Measurements from ENCODE around the gene SUCLG2.

- PRO-cap: no peak
Measured at GRCh38 chr3:67648124-67648681, 6.2 kb downstream of the SUCLG2 start.

- PRO-cap: bidirectional peak, plus-strand start at chr3:67654585, minus-strand start at chr3:67654617
Measured at GRCh38 chr3:67654496-67655172, at the start of gene SUCLG2. TSS of gene SUCLG2 (minus strand) at chr3:67654612.

- PRO-cap: no peak
Measured at GRCh38 chr3:69084176-69084651, 523 bp upstream of the ARL6IP5 start.

- PRO-cap: no peak
Measured at GRCh38 chr3:69087437-69087804, 2.7 kb downstream of the ARL6IP5 start.

- PRO-cap: no peak
Measured at GRCh38 chr3:69744376-69744575, 5.0 kb downstream of the MITF start.

GRCh38 chr3:70889590-70890007, 577.2 kb upstream of the MDFIC2 start:
- PRO-cap: no peak

DNA sequence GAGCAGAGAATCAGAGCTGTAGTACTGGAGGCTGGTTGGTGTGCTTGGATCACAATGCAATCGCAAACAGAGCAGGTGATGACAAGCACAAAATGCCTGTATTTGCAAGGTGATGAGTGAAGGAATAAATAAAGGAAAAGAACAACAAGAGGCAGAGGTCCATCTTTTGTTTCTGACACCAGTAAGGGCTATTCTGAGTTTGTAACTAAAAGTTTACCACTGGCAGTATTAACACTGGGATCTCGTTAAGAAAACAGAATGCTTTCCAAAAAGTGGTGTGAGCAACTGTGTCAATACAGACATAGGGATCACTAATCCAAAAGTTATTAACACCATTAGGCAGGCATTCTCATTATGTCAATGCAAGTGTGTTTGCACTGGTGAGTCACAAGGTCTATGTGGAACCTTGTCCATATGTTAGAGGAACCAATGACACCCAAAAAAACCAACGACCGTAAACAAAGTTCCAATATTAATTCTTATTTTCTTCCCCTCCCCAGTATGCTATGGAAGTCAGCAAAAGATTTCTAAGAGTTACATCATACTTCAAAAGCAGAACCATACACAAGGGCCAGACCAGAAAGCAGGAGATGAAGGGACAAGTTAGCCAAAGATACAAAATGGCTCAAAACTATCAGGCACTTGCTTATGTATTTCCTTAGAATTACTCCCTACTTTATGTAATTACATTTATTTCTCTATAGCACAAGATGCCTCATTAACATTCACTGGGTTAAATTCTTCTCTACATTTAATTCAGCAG, 556.5 kb downstream of the FOXP1 start:
- PRO-cap: no peak

DNA sequence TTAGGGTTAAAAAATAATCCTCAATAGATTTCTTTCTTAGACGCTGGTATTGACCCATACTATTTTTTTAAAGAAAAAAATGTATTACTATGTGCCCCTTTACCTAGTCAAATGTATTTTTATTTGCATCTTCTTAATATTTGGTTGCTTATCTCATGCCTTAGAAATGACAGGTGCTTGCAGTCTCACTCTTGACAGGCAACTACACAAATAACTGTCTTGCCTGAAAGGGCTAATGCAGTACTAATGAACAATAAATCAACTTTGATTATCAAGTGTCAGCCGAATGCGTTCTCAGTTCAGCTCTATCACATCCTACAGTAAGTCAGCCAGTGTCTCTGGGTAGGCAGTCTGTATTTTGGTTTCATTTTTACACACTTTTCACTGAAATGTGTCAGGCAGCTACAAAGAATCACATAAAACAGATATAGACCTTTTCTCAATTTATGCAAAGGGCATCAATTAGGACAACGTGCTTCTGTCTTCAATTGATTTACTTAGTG, 520.7 kb downstream of the FOXP1 start:
- PRO-cap: no peak

- PRO-cap: unidirectional peak, minus-strand start at chr3:71064441; unidirectional peak, minus-strand start at chr3:71064525
Measured at GRCh38 chr3:71064378-71064655, 519.2 kb downstream of the FOXP1 start.

GRCh38 chr3:71109408-71110290, 473.9 kb downstream of the FOXP1 start:
- PRO-cap: no peak

DNA sequence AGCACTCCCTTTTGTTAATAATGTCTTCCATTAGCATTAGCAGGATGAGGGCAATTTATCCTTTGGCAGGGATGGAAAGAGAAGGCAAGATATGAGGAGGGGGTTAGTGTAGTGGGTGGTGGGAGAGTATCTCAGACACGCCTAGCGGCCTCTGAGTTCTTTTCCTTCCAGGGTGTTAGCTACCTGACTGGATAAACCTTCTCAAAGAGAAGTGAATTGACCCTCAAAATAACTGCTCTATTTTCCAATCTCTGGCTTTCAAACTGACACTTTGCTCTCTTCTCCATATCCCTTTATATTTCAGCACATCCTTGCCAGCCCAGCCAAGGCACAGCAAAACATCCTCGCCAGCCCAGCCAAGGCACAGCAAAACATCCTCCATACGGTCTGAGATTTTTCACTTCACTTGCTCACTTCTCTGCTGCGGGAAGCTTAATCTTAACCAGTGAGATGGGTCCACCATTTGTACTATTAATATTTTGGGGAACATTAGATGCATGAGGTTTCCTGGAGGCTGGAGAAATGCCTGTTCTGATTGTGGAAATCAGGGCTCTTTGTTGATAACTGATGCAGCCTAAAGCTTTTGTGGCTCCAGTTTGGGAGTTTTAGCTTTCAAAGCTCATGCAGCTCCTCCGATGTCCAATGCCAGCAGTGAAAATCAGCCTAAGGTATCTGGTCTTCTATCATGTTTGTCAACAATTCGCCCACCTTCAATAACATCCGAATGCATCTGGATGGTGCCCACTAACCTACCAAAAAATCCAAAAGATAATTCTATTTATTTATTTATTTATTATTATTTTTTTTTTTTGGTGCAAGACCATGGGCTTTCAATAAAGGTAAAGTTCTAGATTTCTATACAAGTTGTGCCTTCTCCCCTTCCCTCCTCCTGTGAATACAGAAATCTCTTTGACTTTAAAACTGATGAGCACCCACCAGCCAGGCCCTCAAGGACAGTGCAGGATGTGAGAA, 446.2 kb downstream of the FOXP1 start:
- PRO-cap: no peak

DNA sequence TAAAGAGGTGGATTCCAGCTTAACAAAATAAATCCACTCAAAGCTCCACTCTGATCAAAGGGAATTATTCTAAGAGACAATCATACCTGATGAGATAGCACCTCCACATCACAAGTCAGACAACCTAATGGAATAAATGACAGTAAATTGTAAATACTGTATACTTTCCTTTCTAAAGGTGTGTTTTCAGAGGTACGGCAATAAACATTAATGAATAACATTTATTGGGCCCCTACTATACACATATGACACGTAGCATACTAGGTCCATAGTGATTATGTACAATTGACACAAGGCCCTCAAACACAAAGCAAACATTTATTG, 429.9 kb downstream of the FOXP1 start:
- PRO-cap: no peak

DNA sequence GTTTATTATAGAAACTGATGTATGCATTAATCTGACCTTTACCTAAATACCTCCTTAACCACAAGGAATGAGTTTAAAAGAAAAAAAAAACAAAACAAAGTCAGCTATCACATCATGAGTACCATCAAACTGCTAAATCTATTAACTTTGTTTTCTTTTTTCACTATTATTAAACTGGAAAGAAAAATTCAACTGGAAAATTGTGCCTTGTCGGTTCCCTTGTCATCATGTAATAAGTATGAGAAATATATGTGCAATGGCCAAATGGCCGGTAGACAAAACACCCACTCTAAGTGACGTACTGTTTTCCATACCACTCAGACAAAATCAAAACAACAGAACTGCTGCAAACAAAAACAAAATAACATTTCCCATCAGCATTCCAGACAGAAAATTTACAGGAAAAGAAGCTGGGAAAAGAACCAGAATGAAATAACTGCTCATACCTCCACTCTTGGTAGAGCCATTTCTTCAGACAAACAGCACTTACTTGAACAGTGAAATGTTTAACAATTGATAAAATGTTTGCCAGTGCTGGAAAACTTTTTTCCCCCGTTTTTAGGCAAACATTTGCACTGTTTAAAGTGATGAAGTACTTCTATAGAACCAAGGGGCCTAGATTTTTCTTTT, 415.2 kb downstream of the FOXP1 start:
- PRO-cap: no peak

GRCh38 chr3:71226480-71227311, 356.8 kb downstream of the FOXP1 start:
- PRO-cap: no peak

- PRO-cap: no peak
Measured at GRCh38 chr3:71247060-71248043, 336.2 kb downstream of the FOXP1 start.

GRCh38 chr3:71290443-71290910, 293.1 kb downstream of the FOXP1 start:
- PRO-cap: no peak

GRCh38 chr3:71372291-71372810, 211.2 kb downstream of the FOXP1 start:
- PRO-cap: no peak

GRCh38 chr3:71372877-71373589, 210.5 kb downstream of the FOXP1 start:
- PRO-cap: no peak

DNA sequence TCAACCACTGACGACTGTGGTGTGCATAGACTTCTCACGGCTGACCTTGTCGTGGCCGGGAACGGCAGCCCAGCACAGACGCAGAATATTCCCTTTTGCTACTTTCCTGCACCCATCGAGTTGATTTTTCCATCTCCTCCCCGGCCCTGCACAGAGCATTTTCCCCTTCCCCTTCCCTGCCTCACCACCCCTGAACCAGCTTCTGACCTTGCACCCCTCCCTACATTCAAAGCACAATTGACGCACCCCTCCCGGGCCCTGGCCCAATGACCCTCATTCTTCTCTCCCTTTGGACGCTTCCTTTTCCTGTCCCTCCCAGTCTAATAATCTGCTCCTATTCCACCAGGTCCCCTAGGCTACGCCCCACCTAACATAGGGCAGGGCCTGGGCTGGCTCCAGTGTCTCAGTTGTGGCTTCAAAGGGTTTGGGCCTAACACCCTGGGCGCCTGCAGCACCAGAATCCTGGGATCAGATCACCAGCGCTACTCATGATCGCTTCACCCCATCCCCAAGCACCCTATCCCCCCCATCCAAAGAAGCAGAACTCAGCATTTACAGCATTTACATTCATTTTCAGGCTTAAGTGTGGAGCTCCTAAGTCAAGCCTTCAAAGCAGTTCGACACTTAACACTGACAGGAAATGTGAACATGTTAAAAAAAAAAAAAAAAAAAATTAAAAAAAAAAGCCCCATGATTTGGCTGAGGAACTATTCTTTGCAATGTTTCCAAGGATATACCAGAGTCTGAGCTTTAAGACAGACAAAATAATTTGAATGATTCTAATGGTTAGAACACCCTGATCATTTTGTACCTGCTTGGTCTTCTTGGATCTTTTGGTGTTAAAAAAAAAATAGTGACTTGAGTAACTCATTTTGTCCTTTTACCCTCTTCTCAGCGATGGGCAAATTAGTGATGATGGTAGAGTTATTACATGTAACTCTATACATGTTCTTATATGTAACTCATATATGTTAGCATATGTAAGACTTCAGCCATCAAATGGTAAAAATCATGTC, 151.0 kb downstream of the FOXP1 start:
- PRO-cap: no peak

DNA sequence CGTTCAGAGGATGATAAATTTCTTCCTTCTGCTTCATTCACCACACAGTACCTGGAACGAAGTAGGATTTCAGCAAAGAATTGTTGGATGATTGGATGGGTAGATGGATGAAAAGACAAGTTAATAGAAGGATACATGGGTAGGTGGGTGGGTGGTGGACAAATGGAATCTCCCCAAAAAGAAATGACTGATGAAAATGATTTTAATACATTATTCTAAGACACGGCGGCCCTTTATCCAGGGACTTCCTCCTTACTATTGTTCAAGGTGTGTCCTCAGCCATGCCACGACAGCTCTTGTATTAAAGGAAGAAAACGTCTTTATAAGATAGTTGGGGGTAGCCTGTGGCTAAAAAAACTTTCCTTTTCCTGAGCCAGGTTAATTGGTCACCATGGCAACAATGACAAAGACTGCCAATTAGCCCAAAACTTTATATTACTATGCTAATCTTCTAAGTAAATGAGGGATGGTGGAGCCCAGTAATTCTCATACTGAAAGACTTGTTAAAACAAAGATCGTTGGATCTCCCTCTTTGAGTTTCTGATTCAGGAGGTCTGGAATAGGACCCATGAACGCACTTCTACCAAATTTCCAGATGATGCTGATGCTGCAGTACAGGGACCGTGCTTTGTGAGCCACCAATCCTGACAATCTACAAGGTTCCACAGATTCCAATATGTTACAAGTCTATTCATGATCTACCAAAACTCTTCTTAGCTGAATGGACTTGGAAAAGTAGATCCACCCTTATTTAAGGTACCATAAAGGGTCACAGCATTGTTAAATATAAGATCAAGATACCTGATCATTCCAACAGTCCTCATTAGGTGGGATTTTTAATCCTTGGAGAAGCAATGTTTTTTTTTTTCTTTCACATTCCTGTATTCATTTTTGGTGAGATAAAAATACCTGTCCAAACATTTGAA, 116.0 kb downstream of the FOXP1 start:
- PRO-cap: no peak

All from SP-49 (cell line).